Frontal cortex (tissue), 2 donors: ENCODE data around the genes LDHC, CSRP3, E2F8 and CCDC179.

- RAMPAGE, long total RNA: no peak
Observed at GRCh38 chr11:18407851-18408438, 4.2 kb upstream of the LDHC start.

- RAMPAGE, long total RNA: no peak
Observed at GRCh38 chr11:18412078-18412435, at the start of gene LDHC. TSS of gene LDHC (plus strand) at chr11:18412318.

- RAMPAGE, long total RNA: no peak
Observed at GRCh38 chr11:18704733-18705165, 6.2 kb downstream of the TMEM86A start.

GRCh38 chr11:19181334-19181709 lies 20.5 kb downstream of the CSRP3 start:
- RAMPAGE, long total RNA: no peak

GRCh38 chr11:19201724-19202708 lies at the start of gene CSRP3:
TSS of gene CSRP3 (minus strand) at chr11:19201983.
- RAMPAGE, long total RNA: no peak

- RAMPAGE, long total RNA: no peak
Observed at GRCh38 chr11:19240781-19241457, at the start of gene E2F8. TSS of gene E2F8 (minus strand) at chr11:19240945.

GRCh38 chr11:19243082-19243541 lies 2.4 kb upstream of the E2F8 start:
- RAMPAGE, long total RNA: no peak

GRCh38 chr11:19370433-19370909 lies 129.7 kb upstream of the E2F8 start:
- RAMPAGE, long total RNA: no peak

GRCh38 chr11:19394363-19394970 lies 153.7 kb upstream of the E2F8 start:
- RAMPAGE, long total RNA: no peak

GRCh38 chr11:19422326-19422862 lies 181.6 kb upstream of the E2F8 start:
- RAMPAGE, long total RNA: no peak

DNA sequence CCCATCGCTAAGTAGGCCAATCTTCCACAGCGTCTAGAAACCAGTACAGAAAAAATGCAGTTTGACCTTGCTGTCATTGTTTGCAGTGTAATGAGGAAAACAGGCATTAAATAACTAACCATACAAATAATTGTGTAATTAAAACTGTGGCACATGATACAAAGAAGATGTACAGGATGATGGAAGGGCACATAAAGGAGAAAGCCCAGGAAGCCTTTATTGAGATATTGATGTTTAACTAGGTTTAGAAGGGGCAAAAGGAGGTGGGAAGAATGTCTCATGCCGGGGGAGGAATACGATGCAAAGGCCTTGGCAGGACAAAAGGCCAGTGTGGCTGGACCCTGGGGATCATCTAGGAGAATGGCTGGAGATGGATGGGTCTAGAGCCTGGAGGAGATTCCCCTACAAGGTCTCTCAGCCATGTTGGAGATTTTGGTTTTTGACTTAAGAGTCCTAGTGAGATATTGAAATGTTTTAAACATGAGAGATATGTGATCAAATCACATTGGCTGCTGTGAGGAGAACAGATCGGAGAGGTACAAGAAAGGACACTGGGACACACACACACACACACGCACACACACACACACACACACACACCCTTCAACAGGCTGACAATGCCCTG lies 200.2 kb upstream of the E2F8 start:
- RAMPAGE, long total RNA: no peak

DNA sequence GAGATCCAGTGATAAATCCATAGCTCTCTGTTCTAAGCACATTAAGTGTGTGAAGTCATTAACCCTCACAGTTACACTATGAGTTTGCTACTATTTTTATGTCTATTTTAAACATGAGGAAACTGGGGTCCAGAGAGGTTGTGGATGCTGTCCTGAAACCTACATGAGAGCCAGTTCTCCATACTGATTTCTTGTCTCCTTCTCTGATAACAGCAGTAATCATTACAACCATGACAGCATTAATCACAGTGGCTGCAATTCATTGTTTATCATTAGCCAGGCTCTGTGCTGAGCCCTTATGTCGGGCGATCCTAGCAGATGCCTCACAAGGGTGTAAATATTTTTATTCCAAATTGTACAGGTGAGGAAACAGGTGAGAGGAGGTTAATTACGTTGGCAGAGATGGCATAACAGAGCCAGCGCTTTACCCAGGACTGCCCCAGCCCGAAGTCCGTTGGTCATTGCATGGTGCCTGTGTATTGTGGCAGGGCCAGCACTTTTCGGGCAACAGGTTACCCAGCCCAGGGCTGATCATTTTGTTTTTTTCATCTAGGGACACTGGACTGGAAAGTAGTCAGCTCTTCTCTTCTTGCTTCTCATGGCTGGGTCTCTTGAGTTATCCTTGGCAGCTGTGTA lies 202.3 kb upstream of the NAV2 start:
- RAMPAGE, long total RNA: no peak

DNA sequence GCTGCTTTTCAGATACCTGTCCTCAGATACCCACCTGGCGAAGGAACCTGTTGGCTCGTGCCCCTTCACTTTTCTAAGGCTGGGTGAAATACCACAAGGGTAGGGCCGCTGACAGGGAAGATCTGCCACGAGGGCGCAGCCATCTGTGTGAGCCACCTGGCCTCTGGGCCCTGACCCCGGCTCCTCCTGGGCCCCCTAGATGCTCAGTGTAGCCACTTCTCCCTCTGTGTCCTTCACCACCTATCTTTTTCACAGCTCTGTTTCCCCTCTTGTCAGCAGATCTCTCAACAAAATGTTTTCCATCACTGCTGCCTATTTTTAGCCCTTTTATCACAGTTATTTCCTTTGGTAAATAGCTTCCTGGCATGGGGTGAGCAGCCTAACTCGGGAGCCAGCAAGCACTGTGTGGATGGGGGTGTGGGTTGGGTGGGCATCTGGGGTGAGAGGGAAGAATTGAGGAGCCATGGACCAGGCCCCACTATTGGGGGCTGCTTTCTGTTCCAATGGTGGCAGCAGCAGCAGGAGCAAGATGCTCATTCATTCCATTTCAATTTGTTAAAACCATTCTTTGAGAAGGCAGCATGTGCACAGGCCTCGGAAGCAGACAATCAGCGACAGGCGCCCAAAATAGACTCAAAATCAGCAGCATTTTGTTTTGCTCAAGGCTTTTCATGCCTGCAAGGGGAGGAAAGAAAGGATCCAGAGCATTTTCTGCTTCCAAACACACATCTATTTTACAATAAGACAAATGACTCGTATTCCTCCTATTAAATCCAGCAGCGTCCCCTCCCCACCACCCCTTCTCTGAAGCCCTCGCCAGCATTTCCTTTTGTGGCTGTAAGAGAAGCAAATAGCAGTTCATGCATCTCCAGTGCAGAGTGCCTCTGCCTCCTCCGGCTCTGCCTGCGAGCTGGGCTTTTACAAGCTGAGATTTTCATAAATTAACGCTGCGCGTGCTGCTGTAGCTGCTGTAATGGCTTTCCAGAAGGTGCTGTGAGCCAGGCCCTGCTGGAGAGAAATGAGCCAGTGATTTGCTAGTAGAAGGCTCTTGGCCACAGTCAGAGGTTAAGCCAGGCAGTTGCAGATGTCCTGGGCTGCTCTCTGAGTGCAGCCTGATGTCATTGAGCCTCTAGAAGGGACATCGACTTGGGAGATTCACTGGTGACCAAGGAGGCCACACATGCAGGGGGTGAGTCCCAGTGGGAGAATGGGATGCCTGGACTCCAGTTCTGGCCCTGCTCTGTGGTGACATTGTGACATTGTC lies 134.9 kb upstream of the NAV2 start:
- RAMPAGE, long total RNA: no peak

- RAMPAGE, long total RNA: no peak
Observed at GRCh38 chr11:19753481-19753850, 40.8 kb downstream of the NAV2 start.

- RAMPAGE, long total RNA: no peak
Observed at GRCh38 chr11:20002684-20003259, 157.5 kb downstream of the DBX1 start.

DNA sequence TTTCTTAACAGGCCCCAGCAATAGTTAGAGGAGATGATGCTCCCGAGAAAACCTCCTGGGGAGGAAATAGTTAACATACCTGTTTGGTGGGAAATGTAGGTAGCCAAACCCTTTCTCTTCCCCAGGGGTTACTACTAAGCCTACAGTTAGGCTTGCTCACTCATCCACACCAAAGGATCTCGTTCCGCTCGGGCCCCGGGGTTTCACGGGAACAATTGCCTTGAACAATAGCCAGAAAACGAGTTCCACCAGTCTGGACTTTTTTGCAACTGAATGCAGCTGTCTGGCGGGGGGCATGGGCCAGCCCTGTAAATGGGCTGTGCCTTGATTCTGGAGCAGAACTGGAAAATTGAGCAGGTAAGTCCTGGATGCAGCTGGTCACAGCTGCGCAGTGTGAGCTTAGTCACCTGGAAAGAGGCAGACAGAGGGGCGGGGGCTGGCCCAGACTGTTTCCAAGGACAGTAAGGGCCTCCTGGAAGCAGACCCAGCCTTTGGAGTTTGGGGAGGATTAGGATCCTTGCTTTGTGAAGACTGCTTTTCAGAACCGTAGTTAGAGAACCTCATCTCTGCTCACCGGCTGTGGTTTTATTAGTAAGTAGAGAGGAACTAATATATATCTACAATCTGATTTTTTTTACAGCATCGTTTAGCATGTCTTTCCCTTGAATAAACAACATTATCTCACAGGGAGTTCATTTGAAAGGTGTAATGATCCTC lies 133.0 kb downstream of the DBX1 start:
- RAMPAGE, long total RNA: no peak

- RAMPAGE, long total RNA: no peak
Observed at GRCh38 chr11:20048683-20049518, 111.4 kb downstream of the DBX1 start.

- RAMPAGE, long total RNA: no peak
Observed at GRCh38 chr11:20360684-20361245, 2.7 kb upstream of the HTATIP2 start.

- RAMPAGE, long total RNA: no peak
Observed at GRCh38 chr11:22860239-22860638, at the start of gene CCDC179. TSS of gene CCDC179 (minus strand) at chr11:22860474.

DNA sequence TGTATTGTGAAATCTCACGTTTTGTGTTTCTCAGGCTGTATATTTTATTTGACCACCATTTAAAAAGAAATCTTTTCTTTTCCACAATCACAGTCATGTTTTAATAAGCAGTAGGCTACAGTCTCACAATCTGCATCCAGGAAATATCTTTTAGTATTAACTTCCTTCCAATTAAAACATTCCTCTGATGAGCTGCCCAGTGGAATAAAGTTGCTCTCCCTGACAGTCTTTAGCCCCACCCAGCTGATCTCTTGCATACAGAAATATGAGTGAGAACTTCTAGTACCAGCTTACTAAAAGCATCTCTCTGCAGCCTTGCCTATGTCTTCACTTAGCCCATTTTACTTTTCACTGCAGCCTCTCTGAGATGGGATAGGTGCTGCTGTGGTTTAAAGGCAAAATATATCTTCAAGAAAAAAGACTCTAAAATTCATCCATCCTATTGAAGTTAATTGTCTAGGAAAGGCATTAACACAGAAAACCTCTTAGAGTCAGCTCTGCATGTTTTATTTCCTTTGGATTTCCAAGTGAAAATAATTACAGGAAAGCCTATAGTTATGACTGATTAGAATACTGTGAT lies 143.3 kb upstream of the ANO3 start:
- RAMPAGE, long total RNA: no peak